Bronchus (tissue), 1 donor: ENCODE results near the genes ENPP3, CTAGE9, TAAR5 and VNN1.

DNA sequence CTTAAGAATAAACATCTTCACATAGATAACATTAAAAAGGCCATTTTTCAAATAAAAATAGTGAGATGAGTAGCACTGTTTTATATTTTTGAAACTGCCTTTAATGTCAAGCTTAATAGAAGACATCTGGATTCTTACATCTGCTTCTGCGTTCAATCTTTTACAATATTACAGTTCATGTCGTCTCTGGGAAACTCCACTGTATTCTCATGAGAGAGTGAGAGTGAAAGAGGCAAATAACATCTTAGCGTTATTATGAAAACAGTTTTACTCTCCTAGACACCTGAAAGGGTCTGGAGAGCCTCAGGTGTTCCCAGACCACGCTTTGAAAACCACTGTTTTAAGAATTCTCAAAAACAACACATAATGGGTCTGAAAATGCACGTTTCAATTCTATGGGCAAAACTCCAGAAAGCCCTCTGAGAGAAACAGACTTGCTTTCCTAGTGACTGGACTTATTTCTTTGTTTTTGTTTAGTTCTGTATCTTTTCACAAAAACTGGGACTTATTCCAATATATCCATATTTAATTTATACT is 63.3 kb downstream of the ARHGAP18 start:
- PRO-cap: no peak

GRCh38 chr6:129671733-129672132 is 38.2 kb downstream of the ARHGAP18 start:
- PRO-cap: no peak

GRCh38 chr6:129679831-129680469 is 30.0 kb downstream of the ARHGAP18 start:
- PRO-cap: no peak

DNA sequence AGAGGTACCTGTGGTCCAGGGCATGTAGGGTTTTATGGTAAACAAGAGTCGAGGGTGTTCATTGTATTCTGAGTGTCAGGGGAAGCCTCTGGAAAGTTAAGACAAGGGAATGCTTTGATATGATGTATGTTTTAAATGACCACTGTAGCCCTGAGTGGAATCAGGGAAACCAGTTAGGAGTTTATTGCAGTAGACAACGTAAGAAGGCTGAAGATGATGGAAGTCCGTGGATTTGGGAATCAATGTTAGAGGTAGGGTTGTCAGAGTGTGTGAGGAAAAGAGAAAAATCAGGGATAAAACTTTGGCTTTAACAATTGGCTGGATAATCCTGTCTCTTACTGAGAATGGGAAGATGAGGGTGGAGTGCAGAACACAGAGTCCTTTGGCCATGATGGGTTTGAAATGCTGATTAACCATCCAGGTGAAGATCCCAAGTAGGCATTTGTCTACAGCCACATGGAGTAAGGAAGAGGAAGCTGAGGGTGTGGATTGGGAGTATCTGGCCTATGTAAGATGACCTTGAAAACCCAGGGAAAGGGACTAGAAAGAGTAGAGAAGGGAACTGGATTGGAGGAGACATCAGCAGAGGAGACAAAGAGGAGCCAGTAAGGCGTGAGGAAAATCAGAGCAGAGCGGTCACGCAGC is 36.0 kb downstream of the L3MBTL3 start:
- PRO-cap: no peak

GRCh38 chr6:130132408-130132842 is 90.3 kb downstream of the SAMD3 start:
- PRO-cap: unidirectional peak, plus-strand start at chr6:130132619

DNA sequence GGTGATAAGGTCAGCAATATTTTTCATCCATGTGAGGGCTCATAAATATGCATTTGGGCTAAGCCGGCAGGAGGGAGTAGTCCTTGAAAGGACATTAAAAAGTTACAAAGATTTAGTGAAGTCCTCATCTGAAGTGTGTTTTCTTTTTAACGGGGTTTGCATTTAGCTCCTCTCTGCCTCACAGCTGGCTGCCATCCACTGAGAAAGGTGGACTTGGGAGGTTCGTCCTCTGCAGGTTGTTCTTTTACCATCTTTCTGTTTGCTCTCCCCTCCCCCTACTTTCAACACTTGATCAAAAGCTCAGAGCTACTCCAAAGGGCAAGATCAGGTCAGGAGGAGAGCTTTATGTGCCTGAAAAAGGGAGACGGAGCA is 26.2 kb downstream of the SMLR1 start:
- PRO-cap: no peak

- PRO-cap: no peak
Observed at GRCh38 chr6:130993420-130993977, 69.5 kb downstream of the EPB41L2 start.

DNA sequence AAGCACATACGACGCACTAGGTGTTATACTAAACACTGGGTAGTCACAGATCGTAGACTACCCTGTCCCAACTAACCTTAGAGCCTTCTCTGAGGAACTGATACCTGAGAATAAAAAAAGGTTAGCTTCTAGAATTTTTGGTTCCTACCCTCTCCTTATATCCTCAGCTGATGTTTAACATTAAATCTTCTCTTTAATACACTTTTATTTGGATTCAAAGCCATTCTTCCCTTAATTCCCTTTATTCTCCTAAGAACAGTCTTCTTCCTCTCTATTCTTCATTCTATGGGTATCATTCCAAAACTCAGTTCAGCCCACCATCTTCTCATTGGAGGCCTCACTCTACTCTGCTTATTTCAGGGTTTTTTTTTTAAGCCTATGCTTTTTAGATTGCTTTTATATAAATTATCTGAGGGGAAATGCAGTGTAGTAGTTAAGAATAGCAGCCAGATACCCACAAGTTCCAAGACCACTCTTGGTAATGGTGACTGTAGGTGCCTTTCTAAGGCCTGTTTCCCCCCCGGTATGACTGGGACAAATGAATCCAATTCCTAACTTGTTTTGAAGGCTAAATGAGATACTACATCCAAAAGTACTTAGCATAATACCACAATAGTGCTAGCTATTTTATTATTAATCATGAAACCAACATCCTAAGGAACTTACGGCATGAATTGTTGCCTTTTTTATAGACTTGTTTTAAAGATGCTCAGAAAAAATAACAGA is 38.2 kb downstream of the EPB41L2 start:
- PRO-cap: no peak

DNA sequence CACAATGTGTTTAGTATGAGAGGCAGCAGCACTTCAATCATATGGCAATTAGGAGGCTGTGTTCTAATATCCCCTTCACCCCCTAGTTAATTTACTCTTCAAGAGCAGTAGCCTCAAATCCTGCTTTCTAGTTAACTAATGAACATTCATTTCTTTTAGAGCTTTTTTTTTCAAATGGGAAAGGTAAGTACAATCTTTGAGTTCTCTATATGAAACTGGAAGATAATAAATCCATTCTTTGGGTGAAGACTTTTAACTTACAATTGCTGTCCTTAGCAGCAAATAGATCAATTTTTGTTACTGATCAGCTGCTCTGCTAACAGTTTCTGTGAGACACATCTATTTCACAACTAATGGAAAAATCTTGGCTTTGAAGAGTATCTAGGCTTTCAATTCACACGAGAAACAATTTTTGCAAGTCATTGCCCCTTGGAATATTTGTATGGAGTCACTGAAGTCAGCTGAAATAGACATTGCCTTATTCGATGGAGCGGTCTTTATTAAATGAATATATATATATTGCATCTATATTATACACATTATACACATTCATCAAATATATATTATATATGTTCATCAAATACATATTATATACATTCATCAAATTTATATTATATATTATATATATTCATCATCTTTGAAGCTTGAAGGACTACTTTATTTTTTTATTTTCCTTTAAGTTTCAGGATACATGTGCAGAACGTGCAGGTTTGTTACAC is 20.4 kb upstream of the ARG1 start:
- PRO-cap: no peak

DNA sequence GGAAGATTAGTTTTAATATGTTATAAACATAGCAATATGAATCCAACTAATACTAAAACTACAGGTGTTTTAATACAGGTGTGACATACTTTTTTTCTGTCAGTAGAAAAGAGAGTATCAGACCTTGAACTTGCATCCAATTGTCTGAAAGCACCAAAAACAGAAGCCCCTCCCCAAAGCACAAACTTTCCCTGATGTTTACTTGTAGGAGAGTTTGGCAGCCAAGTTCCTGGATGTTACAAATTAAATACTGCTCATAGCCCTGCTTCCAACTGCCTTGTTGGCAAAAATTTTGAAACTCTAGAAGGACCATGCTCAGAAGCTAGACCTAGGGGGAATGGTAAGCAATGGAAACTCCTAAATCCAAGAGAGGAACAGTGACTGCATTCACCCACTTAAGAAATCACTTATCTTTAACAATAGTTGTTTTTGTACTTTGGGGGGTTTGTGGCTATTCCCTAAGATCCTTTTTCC is 17.0 kb upstream of the ARG1 start:
- PRO-cap: no peak

DNA sequence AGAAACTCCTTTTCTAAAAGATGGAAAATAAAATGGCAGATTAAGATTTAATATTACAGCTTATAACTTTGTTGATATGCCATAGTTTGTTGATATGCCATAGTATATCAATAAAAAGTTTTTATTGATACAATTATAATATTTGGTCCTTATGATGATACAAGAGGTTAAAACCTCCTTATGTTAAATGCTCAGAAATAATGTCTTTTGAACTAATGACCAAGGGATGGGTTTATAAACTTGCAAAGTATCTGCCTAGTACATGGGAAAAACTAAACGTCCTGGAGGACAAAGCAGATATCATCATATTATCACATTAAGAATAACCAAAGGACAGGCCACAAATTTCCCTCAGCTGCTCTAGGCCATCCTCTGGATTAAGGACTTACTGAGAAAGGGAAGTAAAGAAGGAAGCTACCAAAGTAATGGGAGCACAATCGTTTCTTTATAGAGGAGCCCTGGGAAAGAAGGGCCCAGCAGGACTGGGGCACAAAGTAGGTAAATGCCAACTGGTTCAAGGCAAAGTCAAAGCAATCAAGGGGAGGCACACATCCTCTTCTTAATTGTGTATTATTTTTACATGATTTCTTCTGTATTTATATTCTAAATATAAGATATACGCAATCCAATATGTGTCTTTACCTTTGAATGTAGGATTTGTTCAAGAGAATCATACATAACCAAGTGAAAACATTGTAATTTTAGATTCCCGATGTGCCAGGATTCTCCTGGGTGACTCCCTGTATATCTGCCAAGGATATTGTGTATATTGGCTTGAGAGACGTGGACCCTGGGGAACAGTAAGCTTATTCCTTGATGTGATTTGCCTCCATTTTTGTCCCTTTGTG is 9.1 kb downstream of the ARG1 start:
- PRO-cap: no peak

GRCh38 chr6:131586526-131587479 is 13.8 kb downstream of the ARG1 start:
- PRO-cap: no peak

DNA sequence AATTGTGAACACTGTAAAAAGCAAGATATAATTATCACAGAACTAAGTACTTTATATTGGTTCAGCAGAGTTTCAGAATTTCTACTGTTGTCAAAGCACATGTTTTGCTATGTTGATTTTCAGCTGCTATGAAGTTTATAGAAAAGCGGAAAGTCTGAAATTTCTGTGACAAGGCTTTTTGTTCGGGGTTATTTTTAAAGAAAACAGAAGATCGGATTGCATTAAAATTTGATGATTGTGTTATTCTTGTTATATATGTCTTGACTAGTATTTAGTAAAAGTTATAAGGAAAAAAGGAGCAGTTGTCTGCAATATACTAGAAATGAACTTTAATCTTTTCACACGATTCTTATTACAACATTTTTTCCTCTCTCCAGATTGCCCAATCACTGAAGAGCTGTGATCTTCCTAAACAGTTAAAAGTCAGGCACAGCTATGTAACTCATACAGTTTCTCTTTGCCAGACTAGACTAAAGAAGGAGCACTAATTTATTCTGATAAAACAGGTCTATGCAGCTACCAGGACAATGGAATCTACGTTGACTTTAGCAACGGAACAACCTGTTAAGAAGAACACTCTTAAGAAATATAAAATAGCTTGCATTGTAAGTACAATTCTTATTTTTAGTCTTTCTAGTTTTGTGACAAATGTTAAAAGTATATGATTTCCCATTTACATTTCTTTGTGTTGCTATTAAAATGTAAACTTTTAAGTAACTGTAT is at the start of gene ENPP3:
Gene ENPP3, plus strand, starts transcription at position 445 of the 723 bp plus-strand sequence.
- PRO-cap: unidirectional peak, plus-strand start at position 463 of the sequence

- PRO-cap: no peak
Observed at GRCh38 chr6:131710823-131711300, at the start of gene CTAGE9. Gene CTAGE9, minus strand, starts transcription at chr6:131711017.

- PRO-cap: no peak
Observed at GRCh38 chr6:132274883-132275444, 126.3 kb downstream of the MOXD1 start.

GRCh38 chr6:132589551-132589922 is at the start of gene TAAR5:
Gene TAAR5, minus strand, starts transcription at chr6:132589741.
- PRO-cap: no peak

DNA sequence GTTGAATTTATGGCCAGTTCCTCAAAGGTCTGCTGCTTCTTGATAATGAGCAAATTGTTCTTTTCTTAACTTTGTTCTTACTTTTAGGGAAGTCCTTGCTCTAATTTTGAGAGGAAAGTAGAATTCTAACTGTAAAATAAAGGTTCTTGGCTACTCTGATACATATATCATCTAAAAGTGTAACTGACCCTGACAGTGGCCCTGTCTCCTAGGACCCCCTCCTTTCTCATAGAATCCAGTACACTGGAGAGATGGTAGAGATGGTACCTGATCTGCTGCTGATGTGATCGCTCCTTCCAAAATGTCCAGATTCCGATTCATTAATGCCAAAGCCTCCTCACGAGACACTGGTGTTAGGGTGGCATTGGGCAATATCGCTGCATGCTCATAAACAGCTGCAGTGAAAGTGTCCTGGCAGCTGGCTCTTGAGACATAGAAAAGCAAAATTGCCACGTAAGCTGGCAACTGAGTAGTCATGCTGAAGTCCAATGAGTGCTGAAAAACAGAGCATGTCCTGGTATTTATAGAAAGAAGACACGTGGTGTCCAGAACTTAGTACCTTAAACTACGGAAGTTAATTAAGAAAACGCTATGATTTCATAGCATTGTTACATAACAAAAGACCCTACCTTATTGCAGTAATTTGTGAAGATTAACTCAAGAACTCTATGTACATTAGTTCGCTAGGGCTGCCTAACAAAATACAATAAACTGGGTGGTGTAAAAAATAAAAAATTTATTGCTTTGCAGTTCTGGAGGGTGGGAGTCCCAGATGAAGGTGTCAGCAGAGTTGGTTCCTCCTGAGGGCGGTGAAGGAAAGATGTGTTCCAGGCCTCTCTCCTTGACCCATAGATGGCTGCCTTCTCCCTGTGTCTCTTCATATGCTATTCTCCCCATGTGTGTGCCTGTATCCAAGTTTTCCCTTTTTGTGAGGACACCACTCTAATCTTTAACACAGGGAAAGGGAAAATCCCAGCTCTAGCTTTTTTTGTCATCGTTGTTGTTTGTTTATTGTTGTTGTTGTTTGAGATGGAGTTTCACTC is at the start of gene VNN1:
Gene VNN1, minus strand, starts transcription at position 497 of the 1,043 bp plus-strand sequence.
- PRO-cap: no peak

- PRO-cap: no peak
Observed at GRCh38 chr6:132818618-132819286, 4.4 kb downstream of the RPS12 start.

- PRO-cap: no peak
Observed at GRCh38 chr6:133243290-133243763, 2.2 kb downstream of the EYA4 start.

GRCh38 chr6:133749172-133750028 is 139.5 kb upstream of the TCF21 start:
- PRO-cap: no peak